ENCODE measurements around a stretch of chr15.

DNA sequence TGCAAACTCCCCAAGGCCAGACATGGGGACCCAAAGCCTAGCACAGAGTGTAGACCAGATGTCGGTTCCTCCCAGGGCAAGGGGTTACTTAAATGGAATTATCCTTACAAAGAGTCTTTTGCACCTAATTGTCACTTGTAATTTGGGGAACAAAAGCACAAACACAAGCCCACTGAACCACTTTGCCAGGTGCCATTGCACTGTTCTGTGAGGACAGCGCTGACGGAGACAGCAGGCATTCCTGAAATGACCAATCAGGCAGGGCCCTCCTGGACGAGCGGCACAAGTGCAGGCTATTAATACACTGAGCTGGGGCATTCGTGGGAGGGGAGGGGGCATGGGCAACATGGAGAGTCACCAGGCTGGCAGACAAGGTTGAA, 45.4 kb downstream of the NOX5 start:
- PRO-cap = no peak

- PRO-cap = no peak
Measured at GRCh38 chr15:69080467-69081705, 66.4 kb downstream of the NOX5 start.

- PRO-cap = no peak
Measured at GRCh38 chr15:69117222-69117912, 43.1 kb upstream of the GLCE start.

DNA sequence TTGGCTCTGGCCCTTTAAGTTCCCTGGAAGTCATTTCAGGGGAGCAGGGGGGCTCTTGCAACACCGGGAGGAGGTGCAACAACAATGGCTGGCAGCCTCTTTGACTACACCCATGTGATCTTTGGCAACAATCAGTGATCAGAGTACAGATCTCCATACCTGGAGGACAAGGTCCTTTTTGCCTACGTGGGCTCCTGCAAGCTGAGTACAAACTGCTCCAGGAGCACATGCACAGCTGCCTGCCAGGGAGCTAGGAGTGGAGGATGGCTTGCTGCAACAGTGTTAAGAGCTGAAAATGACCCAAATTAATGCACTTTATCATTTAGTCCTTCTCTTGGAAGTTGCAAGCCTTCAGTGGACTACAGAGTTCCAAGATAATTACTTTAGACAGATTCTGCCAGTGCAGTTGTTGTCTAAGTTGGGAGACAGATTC, 64.0 kb downstream of the GLCE start:
- PRO-cap = no peak

- PRO-cap = no peak
Measured at GRCh38 chr15:69444723-69445034, 7.9 kb upstream of the RPLP1 start.

DNA sequence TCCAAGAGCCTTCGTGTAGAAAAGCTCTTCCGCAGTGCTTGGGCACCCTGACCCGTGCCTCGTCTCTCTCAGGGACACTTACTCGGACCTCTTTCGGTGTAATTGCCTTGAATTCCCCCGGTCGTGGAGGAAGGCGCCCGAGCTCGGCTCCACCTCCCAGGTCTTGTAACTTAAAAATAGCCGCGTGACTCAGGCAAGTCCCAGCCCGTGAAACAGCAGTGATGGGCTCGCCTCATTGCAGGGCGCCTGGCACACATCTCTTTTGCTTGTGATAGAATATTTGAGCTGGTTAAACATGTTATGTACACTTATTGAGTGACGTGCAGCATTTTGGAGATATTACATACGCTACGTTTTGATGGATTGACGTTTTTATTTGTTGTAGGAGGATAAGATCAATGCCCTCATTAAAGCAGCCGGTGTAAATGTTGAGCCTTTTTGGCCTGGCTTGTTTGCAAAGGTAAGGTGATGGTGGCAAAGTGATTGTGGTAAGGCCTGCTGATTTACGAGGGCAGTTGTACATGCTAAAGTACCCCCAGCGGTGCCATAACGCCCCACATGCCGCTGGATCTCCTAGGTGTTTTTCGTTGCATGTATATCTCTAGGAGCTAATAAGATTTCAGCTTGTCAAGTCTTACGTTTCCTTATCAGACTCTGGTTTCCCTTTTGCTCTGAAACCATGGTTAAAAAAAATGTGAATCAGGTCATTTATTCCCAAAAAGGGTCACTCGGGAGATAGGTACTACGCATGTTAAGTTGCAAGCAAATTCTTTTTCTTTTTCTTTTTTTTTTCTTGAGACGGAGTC, 847 bp downstream of the RPLP1 start:
- PRO-cap = no peak

DNA sequence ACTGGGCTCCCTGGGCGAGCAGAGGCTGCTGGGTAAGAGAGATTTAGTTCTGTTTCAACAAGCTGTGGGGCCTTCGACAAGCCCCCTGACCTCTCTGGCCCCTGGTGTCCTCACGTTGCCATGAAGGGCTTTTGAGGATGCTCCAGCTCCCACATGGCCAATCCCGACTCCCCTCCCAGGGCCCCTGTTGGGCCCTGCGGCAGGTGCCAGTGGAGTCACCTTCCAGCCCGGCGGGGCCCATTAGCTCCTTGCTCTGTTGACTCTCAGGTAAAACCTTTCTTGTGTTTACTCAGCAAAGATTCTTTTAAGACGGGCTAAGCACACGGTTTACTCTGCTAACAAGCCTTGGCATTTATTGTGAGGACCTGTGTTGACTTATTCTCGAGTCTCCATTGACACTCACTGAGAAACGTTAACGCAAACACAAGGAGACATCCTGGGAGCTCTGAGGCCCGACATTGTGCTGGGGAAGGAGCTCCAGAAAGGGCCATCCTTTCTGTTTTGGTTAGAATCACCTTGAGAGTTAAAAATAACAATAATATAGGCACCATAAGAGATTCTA, 15.1 kb downstream of the RPLP1 start:
- PRO-cap = bidirectional peak, plus-strand start at position 434 of the sequence, minus-strand start at position 242 of the sequence

DNA sequence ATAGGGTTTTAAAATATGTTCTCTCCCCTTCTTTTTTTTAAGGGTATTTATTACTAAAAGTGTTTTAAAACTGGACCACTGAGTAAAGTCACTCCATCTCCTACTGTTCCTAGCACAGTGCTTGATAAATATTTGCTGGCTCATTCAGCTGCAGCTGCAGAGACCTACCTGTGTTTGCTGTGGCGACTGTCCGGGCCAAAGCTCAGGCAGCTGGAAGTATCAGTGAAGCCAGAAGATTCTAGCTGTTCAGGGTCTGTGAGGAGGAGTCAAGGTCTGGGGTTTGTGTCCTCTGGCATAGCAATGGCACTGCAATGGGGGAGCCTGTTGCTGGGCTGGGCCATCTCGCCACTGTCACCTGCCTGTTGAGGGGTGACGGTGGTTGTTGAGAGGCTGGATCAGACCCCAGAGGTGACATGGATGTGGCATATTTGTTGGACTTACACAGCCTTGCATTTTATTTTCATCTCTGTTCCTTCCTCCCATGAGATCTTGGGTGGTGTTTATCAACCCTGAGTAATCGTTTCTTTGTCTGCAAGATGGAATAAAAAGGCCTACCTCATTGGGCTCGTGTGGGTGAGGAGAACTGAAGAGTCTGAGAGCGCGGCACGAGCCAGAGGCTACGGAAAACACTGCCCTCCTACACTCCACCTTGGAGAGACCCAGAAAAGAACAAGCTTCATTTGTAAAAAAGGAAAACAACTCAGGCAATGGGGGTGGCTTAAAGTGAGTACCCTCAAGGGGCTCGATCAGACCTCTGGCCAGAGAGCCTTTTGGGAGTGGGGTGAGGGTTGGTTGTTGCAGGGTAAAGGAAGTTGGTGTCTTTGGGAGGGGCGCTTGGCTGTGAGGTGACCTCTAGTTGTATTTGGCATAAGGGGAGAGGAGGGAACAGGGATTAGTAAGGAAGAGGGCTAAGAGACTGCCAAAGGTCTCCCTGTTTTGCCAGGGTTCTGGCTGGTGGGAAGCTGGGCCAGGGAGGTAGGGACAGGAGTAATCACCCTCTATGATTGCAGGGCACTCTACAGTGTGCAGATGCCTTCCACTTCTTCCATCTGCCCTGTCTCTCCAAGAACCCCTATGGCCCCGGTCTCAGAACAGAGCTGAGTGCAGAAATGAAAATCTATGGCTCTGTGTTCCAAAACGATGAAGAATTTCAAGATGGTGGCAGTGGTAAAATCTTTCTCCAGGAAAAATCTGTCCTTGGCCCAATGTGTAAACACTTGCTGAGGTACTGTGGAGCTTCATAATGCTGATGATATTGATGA, 110.4 kb downstream of the RPLP1 start:
- PRO-cap = no peak

GRCh38 chr15:69735172-69735527, 282.5 kb downstream of the RPLP1 start:
- PRO-cap = no peak

- PRO-cap = no peak
Measured at GRCh38 chr15:70053521-70054242, 44.0 kb downstream of the TLE3 start.

GRCh38 chr15:70058355-70059147, 39.2 kb downstream of the TLE3 start:
- PRO-cap = no peak

GRCh38 chr15:70148445-70149008, 50.8 kb upstream of the TLE3 start:
- PRO-cap = no peak

- PRO-cap = no peak
Measured at GRCh38 chr15:70155048-70155573, 57.4 kb upstream of the TLE3 start.

- PRO-cap = no peak
Measured at GRCh38 chr15:70248643-70249063, 150.9 kb upstream of the TLE3 start.

DNA sequence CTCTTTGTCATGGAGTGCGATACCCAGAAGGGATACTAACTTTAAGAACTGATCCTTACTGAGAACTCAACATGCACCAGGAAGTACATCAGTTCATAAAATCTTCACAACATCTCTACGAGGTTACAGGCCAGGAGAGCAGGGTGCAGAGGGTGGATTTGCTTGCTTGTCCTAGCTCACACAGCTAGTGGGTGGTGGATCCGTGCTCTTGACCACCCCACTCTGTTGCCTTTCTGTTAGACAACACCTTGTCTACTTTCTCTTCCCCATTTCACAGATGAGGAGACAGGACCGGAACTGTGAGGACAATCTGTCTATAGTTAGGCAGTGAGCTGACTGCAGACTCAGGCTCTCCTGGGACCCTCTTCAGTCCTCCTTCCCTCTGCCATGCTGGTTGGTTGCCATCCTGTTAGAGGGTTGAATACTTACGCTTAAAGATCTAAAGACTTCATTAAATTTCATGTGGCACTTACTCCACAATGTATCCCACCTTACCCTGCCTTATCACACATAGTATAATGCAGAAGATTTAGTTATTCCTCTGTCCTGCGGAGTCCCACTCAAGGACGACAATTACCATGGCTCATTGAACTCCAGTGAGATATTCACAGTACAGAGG, 221.8 kb upstream of the TLE3 start:
- PRO-cap = no peak

- PRO-cap = no peak
Measured at GRCh38 chr15:70328382-70328761, 230.7 kb upstream of the TLE3 start.

GRCh38 chr15:70376738-70377639, 279.3 kb upstream of the TLE3 start:
- PRO-cap = no peak

- PRO-cap = no peak
Measured at GRCh38 chr15:70459725-70460296, 303.5 kb downstream of the UACA start.

- PRO-cap = no peak
Measured at GRCh38 chr15:70478319-70478832, 285.0 kb downstream of the UACA start.

DNA sequence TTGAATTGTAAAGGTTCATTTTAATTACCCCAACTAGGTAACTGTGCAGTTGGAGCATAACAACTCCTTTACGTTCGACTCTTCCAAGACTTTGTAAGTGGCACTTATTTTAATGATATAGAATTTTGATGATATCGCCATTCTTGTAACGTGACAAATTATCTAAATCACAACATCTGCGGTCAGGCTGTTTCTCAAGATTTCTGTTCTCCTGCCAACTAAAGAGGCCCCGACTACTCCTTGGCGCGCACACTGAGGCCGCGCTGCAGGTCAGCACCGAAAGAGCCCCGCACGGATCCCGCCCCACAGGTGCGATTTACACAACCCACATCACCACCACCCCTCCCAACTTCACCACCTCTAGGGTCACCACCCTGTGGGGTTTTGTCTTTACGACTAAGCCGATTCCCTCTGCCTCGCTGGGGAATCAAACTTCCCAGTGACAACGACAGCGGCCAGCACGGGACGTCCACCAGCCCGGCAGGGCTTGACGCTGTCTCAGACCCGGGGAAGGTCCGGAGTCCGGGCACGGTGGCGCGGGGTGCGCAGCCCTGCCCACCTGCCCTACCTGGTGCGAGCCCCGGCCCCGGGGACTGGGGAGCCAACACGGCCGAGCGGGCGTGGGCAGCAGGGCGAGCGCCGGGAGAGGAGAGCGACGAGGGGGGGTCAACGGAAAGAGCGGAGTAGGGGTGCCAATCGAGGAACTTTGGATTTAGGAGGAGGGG, 866 bp downstream of the UACA start:
- PRO-cap = no peak